Osteocyte (in vitro differentiated cells): ENCODE measurements around a stretch of chr12.

GRCh38 chr12:45992725-45993202, 2.4 kb upstream of the SCAF11 start:
- PRO-cap = no peak

DNA sequence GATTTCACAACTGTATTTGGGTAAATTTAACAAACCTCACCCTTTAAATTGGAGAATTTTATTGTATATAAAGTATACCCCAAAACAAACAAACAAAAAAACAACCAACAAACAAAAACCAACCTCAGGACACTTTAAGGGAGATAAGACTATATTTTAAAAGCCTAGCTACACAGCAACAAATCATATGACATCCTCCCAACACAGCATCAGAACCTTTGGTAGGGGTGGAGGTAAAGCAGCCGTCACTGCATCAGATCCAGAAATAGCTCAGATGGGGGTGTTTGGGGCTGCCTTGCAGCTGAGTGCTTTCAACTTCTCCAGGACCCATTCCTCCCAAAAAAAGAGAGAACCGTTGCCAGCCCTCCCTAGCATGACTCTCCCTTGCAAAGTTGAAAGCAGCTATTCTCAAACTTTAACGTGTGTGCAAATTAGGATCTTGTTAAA, 54.2 kb downstream of the SLC38A1 start:
- PRO-cap = no peak

GRCh38 chr12:46224275-46224772, 44.5 kb downstream of the SLC38A1 start:
- PRO-cap = no peak

DNA sequence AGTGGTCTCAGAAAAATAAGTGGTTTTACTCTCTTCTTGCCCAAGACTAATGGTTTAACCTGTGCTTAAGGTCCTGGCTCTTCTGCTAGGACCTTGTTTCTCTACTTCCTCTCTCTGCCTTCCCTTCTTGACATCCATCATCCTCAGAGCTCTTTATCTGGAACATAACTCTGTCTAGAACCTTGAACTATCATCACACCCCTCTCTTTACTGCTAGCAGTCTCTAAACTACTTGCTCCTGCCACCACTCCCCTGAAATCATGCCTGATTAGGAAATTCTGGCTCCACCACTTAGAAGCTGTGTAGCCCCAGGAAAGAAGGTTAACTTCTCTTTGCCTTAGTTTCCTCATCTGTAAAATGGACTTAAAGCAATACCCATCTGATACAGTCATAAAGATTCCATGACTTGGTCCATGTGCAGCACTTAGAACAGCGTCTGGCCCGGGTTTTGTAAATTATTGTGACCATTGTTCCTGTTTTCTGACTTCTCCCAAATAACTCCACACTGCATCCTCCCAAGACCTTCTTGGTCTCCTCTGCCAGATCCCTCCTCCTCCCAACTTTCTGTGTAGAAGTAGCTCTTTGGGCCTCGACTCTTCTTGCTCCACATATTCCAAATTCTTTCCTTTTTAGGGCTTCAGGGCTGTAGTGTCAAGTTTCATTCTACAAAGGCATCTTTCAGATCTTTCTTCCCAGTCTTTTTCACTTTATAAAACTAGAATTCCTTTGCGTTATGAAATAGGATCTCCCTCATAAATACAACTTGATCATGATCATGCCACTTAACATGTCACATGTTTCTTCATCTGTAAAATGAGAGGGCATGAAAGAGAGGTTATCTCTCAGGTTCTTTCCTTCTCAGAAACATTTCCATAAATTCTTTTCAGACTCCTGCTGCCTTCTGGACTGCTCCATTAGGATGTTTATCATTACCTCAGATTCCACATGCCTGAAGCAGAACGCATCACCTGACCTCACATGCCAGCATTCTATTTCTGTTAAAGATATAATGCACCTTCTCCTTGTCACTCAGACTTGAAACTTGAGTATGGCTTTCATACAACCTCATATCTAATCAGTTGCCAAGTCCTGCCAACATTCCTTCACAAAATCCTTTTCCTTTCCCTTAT, 8.8 kb downstream of the SLC38A1 start:
- PRO-cap = no peak

- PRO-cap = unidirectional peak, minus-strand start at chr12:46266493
Measured at GRCh38 chr12:46266273-46266807, 2.5 kb downstream of the SLC38A1 start.

DNA sequence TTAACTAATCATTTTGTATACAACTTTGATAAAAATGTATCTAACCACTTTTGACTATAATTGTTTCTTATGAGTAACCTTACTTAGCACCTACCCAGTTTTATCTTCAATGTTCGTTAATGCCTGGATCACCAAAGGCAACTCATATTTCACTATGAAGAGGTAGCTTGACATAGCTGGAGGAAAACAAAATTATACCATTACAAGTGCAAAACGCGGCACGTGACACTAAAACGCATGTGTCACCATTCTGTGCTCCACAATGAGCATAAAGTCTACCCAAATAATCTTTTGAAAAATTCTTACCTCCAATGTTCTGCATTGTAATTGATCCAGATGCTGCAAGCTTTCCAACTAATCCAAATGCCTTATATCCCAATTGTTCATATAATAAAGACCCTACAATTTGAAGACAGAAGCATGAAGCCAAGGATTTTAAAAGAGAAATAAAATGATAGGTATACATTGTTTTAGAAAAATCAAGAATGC, 5.8 kb downstream of the SLC38A2 start:
- PRO-cap = no peak

DNA sequence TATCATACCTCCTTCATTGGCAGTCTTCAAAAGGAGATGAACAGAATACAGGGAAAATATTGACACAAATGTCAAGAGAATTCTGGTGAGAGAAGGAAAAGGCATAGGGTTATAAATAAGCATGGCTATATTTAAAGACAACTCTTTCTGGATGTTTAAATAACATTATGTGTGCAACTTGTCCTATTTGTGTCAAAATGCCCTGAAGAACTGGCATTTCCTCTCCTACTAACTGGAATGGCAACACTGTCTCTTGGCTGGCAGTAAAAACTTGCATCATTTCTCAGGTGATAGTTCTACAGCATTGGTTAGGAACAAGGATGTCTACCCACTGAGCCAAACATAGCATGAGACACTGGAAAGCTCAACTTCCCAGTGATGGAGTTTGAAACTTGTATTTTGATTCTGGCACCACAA, 5.3 kb downstream of the SLC38A2 start:
- PRO-cap = no peak

DNA sequence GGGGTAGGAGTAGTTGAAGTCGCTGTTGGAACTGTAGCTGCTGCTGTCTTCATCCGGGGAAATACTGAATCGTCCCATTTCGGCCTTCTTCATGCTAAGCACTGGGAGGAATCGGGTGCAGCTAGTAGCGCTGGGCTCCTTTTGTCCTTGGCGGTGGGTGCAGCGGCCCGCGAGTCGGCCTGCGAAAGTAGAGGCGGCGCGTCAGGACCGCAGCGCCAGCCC, 1.5 kb downstream of the SLC38A2 start:
- PRO-cap = bidirectional peak, plus-strand start outside the sequence, minus-strand start at position 189 of the sequence

- PRO-cap = bidirectional peak, plus-strand start at chr12:46371969, minus-strand start at chr12:46372012
Measured at GRCh38 chr12:46371916-46372232, 699 bp downstream of the SLC38A2 start.

DNA sequence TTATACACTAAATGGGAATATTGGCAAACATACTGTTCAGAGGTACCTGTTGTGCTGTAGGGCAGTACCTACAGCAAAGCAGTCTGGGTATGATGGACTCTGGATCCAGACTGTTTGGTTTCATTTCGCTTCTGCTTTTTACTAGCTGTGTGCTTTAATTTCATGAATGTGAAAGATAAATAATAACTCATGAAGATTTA, 17.7 kb upstream of the SLC38A2 start:
- PRO-cap = no peak

- PRO-cap = no peak
Measured at GRCh38 chr12:46402384-46402809, 29.8 kb upstream of the SLC38A2 start.

GRCh38 chr12:46431618-46432304, 59.2 kb upstream of the SLC38A2 start:
- PRO-cap = no peak

DNA sequence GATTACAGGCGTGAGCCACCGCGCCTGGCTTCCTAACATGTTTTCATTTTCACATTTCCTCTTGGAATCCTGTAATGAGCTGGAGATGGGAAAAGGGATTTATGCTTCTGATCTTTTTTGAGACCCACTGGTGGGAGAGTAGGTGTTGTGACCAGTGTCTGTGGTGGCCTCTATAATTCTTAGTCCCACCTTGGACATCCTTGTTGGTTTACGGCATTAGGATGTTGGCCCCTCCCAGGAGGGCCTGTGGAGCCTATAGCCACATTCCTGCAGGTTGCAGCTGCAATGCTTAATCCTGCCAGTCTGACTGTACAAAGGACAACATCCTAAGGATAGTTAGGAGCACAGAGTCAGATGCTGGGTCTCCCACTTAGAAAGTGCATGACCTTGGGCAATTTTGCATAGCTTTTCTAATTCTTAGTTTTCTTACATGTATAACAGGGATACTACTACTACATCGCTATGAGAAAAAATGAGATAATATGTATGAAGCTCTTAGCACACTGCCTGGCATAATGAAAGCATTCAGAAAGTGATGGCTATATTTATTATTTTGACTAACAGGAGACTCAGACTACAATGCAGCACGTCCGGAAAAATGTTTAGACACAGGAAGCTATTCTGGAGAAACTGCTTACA, 150.9 kb upstream of the SLC38A2 start:
- PRO-cap = no peak

- PRO-cap = no peak
Measured at GRCh38 chr12:46796121-46796553, 29.7 kb downstream of the SLC38A4 start.

- PRO-cap = no peak
Measured at GRCh38 chr12:46832093-46832682, 6.4 kb upstream of the SLC38A4 start.

DNA sequence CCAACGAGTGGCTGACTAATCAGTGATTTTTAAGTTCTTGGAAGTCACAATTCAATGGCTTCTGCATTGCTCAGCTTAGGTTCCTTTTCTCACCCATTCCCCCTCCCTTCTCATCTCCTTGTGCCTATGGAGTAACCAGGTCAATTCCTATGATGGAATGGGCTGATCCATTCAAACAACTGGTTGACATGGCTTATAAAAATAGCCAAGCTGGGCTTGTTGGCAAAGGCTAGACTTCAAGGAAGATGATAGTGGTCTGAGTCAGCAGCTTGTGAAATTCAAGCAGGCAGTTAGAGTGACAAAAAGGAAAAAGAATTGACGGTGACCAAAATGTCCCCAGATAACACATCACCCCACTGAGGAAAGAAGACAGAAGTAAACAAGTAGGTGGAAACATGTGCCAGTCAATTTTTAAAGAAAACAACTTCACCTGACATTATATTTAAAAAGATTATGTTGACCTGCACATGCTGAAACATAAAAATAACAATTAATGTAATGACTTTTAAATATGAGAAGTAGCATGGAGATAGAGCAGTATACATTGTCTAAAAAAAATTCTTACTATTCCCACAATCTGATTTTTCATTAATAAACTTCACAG, 119.8 kb upstream of the PCED1B start:
- PRO-cap = no peak

DNA sequence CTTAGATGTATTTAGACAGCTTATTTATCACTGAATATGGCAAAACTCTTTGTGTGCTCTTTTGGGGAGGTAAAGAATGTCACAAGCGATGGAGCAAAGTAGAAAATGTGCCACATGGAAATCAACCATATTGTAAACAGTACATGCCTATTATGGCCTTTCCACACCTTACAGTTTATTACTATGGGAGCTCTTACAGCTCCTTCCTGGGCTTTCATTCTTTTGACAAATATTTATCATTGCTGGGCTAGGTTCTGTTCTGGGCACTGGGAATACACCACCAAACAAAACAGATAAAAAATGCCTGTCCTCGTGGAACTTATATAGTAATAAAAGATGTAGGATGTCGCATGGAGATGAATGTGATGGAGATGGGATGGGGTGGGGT, 11.4 kb upstream of the PCED1B start:
- PRO-cap = no peak

DNA sequence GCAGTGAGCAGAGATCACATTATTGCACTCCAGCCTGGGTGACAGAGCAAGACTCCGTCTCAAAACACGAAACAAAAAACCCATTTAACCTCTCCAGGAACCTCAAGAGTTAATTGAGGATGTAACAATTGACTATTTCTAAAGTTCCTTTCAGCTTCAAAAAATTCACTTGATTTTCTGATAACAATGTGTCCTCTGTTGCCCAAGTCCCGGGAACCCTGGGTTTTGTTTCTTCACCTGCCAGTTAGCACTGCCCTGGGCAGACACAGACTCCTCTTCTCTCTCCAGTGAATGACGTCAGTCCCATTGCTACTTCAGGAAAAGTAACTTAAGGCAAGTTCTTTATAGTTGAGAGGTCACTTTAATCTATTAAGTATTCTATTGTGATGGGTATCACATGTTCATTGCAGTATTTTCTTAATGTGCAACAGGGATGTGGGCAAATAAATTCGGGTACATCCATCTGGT, 5.4 kb upstream of the AMIGO2 start:
- PRO-cap = no peak

DNA sequence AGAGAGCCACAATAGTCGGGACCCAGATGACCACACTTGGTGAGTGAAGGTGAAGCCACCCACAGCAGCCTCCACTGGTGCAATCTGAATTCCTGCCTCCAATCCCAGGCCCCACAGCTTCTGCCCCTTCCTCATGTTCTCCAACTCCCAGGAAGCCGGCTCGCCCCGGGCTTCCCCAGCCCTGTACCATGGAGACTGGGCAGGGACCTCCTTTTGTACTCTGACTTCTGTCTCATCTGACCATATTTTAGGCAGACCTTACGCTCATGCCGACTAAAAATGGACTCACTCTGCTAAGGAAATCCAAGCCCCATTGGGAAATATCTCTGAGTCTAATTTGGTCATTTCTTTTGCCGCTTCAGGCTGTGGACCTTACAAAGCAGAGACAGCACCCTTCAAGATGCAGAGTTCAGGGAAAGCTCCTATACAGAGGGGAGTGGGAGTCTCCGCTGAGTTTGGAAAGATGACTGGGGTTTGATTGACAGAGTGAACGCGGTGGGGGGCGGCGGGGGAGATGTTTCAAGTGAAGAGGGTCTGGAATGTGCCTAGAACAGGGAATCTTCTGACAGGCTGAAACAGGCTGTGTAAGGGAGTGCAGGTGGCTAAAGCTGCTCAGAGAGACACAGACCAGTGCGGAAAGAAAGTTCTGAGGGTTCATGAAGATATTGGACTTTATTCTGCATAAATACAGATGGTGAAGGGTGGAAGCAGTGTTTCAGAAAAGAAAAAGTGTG, 25.2 kb upstream of the AMIGO2 start:
- PRO-cap = no peak

DNA sequence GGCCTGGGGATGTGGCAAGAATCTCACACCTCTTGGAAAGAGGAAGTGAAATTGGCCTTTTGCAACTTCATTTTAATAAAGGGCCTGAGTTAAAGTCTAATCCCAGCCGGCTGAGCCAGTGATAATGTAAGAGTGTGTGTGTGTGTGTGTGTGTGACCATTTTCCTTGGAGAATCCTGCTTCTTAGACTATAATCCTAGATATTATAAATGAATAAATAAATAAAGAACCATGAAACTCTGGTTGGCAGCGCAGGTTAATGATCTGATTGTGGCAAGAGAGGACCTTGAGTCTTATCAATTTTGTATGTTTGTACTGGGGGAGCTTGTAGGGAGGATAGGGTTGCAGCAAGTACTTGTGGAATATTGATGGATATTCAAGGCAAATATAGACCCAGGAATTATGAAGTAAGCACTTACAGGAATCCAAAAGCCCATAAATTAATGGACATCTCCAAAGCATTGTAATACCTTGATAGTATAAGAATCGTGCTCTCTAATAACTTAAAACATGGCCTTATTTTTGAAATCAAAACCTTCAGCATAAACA, 233.2 kb upstream of the AMIGO2 start:
- PRO-cap = no peak